Brain (tissue), 1 donor: ENCODE results near the genes SSUH2, CAV3, OXTR and FANCD2.

DNA sequence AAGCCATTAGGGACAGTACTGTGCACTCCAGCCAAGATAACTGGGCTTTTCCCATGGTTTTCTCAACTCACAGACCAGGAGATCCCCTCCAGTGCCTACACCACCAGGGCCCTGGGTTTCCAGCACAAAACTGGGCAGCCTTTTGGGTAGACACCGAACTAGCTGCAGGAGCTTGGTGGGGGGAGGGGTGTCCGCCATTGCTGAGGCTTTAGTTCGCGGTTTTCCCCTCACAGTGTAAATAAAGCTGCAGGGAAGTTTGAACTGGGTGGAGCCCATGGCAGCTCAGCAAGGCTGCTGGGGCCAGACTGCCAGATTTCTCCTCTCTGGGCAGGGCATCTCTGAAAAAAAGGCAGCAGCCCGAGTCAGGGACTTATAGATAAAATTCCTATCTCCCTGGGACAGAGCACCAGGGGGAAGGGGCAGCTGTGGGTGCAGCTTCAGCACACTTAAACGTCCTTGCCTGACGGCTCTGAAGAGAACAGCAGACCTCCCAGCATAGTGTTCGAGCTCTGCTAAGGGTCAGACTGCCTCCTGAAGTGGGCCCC, 129.5 kb upstream of the LMCD1 start:
- RRBS: no CpG with 5 or more reads among the region's 8 CpGs

GRCh38 chr3:8458020-8458610, 43.5 kb upstream of the LMCD1 start:
- RRBS: no CpG with 5 or more reads among the region's 2 CpGs

GRCh38 chr3:8644650-8645031, at the start of gene SSUH2:
Gene SSUH2 (minus strand): TSS chr3:8644798.
- RRBS: no CpG with 5 or more reads among the region's 6 CpGs

DNA sequence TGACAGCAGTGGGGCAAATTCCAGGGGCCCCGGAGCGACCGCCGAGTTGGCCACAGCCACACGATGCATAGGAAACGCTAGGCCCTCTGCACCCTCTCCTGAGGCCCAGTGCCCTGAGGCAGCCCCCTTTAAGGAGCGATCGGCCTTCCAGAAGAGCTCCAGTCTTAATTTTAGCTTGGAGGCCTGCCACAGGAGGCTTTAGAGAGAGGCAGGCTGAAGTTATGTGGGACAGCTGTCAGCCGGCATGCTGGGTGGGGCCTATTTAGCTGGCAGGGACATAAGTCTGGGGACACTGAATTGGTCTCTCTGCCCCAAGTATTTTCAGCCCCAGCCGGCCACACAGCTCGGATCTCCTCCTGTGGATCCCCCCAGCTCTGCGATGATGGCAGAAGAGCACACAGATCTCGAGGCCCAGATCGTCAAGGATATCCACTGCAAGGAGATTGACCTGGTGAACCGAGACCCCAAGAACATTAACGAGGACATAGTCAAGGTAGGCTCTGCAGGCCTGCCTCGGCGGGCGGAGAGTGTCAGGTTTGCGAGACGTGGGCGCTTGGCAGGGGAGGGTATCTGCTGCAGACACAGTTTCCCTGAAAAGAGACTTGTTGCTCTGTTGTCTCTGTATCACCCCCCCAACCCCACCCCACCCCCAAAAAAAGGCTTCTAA, at the start of gene CAV3:
CAV3 (plus strand) TSS at position 305 of the 667 bp plus-strand sequence.
- RRBS: 18% methylated on average over 2 of the region's 22 CpGs

DNA sequence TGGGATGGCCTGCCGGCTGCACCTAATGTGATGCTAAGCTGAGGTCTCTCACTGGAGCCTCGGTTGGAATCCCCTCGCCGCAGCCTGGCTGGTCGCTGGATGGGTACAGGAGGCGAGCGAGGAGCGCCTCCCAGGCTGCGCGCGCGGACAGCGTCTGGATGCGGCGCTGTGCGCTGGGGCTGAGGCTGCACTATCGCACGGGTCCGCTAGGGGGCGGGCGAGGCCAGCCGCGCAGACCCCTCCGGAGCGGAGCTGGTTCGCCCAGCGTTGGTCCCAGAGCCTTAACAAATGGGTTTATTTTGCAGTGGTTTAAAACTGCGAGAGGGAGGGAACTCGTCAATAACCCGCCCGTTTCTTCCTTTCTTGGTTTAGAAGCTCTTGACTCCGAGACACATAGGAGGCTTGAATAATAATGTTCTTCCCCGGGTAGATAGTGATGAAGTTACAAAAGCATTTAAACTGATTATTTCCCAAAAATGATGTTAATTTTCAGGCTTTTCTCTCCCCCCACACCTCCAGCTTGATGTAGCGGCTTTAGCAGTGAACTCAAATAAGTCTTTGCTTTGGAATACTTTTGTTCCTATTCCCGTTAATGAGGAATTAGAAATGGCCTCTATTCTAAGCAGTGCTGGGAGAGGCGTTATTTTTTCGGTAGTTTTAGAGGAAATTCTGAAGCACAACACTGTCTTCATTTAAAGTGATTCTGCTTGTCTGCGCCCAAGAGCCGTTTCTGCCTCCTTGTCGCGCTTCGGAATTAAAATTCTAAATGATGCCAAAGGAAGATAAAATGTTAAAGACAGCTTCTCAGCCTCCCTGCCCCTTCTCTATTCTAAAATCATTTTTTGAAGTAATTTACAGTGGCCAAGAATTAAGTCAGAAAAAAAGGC, at the start of gene OXTR:
OXTR (minus strand) TSS at position 286 of the 887 bp plus-strand sequence.
- RRBS: no CpG with 5 or more reads among the region's 42 CpGs

- RRBS: no CpG with 5 or more reads among the region's 11 CpGs
These were observed 18.4 kb upstream of the RAD18 start for GRCh38 chr3:8981567-8982107.

- RRBS: no CpG with 5 or more reads among the region's 9 CpGs
These were observed 57.2 kb downstream of the SRGAP3 start for GRCh38 chr3:9192132-9192831.

DNA sequence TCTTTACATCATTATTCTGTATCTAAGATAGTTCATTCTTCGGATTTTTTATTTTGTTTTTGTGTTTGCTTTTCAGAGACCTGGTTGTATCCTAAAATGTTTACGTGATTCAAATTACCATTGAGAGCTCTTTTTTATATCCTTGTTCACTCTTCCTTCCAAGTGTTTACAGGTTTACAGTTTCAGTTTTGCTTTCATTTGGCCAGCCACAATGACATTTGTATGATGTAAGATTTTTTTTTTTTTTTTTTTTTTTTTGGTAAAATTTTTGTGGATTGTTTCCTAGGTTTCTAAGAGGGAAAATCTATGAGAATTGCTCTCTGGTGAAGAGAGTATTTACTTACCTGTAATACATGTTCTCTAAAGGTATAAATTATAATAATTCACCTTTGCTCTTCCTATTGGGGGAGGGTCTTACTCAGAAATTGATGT, 55.0 kb downstream of the SETD5 start:
- RRBS: no CpG with 5 or more reads among the region's 2 CpGs

DNA sequence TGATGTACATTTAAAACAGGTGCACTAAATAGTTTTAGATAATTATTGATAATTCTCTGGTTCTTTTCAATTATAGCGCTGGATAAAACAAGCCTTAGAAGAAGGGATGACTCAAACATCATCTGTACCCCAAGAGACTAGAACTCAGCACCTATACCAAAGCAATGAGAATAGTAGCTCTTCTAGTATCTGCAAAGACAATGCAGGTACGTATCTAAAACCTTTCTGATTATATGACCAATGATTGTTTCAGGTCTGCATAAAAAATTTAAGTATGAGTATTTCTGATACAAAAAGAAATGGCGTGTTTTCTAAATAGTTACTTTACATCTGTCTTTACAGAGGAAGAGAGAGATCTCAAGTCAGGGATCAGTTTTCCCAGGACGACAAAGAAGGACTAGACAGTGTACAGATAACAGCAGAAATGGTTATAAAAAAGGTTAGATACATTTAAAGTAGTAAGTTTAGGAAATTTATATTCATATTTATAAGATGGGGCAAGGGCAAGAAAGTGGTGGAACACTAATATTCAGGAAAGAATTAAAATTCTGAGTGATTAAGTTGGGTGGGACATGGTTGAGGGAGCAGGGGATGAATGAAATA, 56.3 kb downstream of the SETD5 start:
- RRBS: no CpG with 5 or more reads among the region's 4 CpGs

DNA sequence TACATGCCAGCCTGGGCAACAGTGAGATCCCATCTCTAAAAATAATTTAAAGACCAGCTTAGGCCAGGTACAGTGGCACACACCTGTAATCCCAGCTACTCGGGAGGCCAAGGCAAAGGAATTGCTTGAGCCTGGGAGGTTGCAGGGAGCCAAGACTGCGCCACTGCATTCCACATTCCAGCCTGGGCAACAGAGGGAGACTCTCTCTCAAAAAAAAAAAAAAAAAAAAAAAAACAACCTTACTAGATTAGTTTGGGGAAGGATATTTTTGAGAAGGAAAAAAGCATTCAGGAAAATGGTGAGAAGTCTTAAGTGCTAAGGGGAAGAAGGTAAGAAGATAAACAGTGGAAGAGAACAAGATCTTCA, 69.6 kb downstream of the SETD5 start:
- RRBS: no CpG with 5 or more reads among the region's 2 CpGs

GRCh38 chr3:9600527-9601150, 47.0 kb upstream of the LHFPL4 start:
- RRBS: no CpG with 5 or more reads among the region's 49 CpGs

GRCh38 chr3:9662710-9663198, 13.4 kb downstream of the MTMR14 start:
- RRBS: no CpG with 5 or more reads among the region's 8 CpGs

DNA sequence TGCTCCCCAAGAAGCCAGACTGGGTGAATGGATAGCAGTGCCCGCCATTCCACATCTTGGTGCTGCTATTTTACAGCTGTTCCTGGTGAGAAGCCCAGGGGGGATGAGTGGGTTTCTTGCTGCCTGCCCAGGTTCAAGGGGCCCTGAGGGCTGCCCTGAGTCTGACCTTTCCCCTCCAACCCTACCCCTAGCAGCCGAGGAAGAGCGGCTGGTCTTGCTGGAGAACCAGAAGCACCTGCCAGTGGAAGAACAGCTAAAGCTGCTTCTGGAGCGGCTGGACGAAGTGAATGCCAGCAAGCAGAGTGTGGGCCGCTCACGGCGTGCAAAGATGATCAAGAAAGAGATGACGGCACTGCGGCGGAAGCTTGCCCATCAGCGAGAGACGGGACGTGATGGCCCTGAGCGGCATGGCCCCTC, 6.4 kb upstream of the OGG1 start:
- RRBS: no CpG with 5 or more reads among the region's 15 CpGs

GRCh38 chr3:9750755-9751129, 990 bp downstream of the OGG1 start:
- RRBS: no CpG with 5 or more reads among the region's 9 CpGs

- RRBS: 2% methylated on average over 13 of the region's 65 CpGs
These were observed at the start of gene FANCD2 for GRCh38 chr3:10026169-10027461. Gene FANCD2 (plus strand): TSS chr3:10026437.

GRCh38 chr3:10085761-10085984, 22.4 kb downstream of the FANCD2OS start:
- RRBS: no CpG with 5 or more reads among the region's 1 CpG

GRCh38 chr3:10173715-10174382, 9.1 kb downstream of the IRAK2 start:
- RRBS: no CpG with 5 or more reads among the region's 9 CpGs

GRCh38 chr3:10248306-10248414, 99 bp upstream of the TATDN2 start:
- RRBS: 4% methylated on average over 1 of the region's 10 CpGs

DNA sequence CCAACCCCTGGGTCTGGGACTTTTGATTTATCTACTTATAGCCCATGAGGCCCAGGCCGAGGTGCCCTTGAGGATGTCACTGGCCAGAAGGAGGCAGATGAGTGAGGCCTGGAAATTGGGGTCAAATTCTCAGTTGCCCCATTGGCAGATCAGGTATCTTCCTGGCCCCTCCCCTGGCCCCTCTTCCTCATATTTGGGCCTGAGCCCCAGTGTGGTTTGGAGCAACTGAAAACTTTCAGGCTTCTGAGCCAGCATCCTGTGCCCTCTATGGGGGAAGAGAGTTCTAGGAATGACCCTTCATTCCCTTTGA, 70.7 kb downstream of the ATP2B2 start:
- RRBS: no CpG with 5 or more reads among the region's 1 CpG